Vein endothelial cell (primary cell): ENCODE data around the genes EEF2 and PIAS4.

- CAGE, long polyA plus RNA, result no peak
Observed at GRCh38 chr19:3636539-3636741, 9.8 kb upstream of the CACTIN start.

- CAGE, long polyA plus RNA, result no peak
Observed at GRCh38 chr19:3646482-3646945, 19.9 kb upstream of the CACTIN start.

GRCh38 chr19:3660894-3661358, 34.3 kb upstream of the CACTIN start:
- CAGE, long polyA plus RNA, result no peak

- CAGE, long polyA plus RNA, result no peak
Observed at GRCh38 chr19:3813500-3814154, 27.4 kb upstream of the MATK start.

GRCh38 chr19:3984734-3985752, at the start of gene EEF2:
Gene EEF2, minus strand, starts transcription at chr19:3985463.
- CAGE, long polyA plus RNA, result start-site peak on the minus strand at chr19:3985456-3985464, 891 and 947 reads in 2 replicates

DNA sequence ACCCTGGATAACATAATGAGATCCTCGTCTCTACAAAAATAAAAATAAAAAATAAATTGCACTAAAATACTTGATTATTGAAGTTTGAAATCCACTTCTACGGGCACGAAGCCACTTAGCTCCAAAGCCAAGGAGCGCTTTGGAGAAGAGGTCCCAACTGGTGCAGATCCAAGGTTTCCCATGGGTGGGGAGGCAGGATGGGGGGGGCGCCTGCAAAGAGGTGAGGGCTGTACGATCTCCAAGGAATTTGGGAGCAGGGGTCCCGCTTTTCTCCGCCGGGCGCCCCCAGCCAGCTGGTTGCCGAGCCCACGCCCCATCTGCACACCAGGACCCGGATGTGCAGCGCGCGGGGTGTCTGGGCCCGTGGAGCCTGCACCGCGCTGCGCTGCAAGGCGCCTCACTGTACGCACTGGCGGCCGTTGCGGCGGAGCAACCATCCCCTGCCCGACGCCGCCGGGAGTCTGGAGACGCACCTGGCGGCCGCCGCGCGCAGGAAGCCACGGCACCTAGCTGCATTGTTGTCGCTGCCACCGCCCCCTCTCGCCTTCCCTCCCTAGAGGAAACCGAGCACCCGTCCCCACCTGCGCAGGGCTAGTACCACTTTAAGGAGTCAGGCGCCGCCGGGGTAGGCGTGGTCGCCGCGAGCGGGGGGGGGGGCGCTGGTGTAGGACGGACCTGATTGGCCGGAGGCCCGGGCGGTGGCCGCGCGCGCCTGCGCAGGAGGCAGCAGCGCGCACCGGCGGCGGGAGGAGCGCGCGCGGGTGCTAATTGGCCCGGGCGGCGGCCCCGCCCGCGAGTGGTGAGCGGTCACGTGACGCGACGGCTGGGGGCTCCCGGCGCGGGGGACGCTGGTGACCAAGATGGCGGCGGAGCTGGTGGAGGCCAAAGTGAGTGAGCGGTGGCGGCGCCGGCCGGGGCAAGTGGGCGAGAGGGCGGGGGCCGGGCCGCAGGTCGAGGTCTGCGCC, at the start of gene PIAS4:
Gene PIAS4 (plus strand): TSS at position 836 of the 965 bp plus-strand sequence.
- CAGE, long polyA plus RNA, result no peak

DNA sequence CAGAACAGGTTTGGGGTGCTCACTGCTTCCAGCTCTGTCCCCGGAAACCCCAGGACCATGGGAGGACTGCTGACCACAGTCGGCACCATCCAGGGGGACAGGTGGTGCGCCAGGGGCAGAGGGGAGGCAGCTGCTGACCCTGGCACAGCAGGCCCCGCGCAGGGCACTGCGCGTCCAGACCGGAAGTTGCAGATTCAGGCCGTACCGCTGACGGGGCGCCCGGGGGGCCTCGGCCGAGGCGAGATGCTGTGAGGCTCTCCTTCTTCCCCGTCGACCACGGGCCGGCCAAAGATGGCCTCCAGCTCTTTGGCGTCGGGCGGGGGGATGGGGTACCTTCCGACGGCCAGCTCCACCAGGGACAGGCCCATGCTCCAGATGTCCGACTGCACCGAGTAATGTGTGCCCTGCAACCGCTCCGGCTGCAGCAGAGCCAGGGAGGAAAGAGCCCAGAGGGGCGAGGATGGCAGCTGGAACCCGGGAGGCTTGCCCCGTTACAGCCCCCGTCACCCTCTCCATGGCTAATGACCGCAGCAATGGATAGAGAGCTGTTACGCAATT, 24.8 kb downstream of the MAP2K2 start:
- CAGE, long polyA plus RNA, result no peak

- CAGE, long polyA plus RNA, result no peak
Observed at GRCh38 chr19:4131019-4131471, 7.1 kb upstream of the MAP2K2 start.

GRCh38 chr19:4156755-4157794, 3.6 kb downstream of the CREB3L3 start:
- CAGE, long polyA plus RNA, result no peak

- CAGE, long polyA plus RNA, result no peak
Observed at GRCh38 chr19:4329146-4330186, 9.2 kb downstream of the STAP2 start.

DNA sequence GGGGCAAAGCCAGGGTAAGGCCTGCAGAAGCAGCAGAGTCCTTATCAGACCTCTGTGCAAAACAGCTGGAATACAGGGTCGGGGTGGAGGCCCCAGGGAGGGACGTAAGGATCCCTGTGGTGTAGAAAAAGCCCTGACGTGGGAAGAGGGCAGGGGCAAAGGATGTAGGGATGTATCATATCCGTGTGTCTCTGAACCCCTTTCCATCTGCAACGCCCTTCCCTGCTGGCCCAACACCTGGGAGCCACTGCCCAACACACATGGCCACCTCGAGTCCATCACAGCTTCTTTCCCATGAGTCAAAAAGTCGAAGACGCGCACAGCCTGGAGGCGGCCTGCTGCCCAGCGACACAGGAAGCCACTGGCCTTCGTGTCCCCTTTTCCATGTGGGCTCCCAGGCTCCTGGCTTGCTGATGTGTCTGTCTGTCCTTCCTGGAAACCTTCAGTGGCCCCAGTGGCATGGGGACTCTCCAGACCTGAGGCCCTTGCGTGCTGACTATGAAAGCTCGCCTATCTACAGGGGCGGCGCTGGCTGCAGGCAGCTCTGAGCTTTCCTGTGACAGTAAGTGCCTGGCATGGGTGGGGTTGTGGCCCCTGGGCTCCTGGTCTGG, 27.8 kb downstream of the SH3GL1 start:
- CAGE, long polyA plus RNA, result no peak

DNA sequence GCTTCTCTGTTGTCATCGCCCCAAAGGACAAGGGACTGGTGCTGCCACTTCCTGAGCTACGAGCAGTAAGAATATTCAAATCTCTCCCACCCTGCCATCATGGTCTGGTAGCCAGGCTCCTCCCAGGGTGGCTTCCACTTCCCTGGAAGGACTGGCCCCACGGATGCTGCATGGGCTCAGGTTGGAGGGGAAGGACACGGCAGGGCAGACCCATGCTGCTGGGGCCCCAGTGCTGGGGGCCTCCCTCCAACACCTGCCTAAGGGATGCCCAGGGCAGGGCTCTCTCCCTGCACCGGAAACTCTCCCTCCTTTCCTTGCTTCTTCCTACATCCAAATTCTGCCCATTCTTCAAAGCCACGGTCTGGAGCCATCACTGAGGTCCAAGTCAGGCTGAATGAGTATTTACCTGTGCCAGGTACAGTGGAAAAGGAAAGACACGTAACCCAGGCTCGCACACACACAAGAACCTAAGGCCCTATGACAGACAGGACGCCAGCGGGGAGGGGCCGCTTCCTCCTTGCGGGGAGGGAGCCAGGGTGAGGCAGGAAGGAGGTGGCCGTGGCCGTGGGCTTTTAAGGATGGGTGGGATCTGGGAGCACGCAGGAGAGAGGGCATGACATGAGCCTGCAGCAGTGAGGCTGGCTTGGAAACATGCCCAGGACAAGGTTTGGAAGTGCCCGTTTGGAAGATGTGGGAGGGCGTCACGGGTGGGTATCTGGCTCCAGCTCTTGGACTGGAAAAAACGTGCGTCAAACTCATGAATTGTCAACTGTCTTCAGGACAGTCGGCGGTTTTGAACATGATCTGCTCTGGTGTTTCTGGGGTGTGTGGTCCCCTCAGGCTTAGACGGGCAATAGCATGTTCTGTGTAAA, 20.2 kb downstream of the SH3GL1 start:
- CAGE, long polyA plus RNA, result no peak

DNA sequence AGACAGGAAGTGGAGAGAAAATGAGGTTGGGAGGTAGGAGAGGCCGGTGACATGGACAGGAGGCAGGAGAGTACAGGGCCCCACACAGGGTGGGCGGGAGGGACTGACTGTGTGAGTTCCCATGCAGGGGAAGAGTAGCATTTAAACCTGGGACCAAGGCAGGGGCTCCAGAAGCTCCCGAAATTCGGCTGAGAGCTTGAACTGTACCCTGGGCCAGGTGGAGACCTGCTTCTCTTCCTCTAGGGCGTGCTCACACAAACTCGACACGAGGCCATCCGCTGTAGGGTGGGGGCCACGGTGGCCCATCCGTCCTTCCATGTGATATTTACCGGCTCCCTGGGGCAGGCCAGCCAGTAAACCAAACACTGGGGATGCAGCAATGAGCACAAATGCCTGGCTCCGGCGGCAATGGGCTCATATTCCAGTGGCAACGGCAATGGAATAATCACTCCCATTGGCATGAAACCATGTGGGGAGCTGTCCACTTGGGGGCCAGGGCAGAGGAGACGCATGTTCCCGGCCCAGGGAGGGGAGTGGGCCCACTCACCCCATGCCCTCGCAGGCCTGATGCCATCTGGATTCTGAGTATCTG, 10.9 kb downstream of the SH3GL1 start:
- CAGE, long polyA plus RNA, result no peak

- CAGE, long polyA plus RNA, result no peak
Observed at GRCh38 chr19:4453234-4454364, 4.0 kb downstream of the UBXN6 start.

GRCh38 chr19:4502343-4502836, 15.9 kb downstream of the PLIN4 start:
- CAGE, long polyA plus RNA, result no peak

- CAGE, long polyA plus RNA, result no peak
Observed at GRCh38 chr19:4722504-4723576, 802 bp downstream of the DPP9 start.

DNA sequence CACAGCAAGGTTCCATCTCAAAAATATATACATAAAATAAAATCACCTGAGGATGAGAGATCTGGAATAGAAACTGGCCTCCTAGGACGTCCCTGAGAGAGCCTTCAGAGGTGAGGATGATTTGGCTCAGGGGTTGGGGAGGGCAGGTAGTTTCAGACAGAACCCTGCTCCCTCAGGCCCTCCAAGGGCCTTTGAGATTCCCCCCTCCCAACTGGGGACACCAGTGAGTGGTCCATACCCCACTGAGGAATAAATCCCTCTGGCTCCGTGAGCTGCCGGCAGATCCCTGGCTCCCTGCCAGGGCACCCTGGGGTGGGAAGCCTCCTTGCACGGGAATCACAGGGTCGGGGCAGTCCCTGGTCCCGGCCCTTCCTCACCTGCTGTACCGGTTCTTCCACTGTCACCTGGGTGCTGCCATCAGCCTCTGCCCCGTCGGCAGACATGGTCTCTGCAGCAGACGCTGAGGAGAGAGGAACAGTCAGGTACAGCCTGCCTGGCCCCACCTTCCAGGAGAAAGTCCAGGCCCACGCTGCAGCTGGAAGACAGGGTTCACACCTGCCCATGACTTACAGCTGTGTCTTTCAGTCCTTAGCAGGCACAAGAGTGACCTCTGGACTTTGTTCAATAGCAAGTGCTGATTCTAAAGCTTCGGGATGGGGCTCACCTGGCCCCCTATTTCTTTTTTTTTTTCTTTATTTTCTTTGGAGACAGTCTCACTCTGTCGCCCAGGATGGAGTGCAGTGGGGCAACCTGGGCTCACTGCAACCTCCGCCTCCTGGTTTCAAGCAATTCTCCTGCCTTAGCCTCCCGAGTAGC, 6.3 kb downstream of the PLIN3 start:
- CAGE, long polyA plus RNA, result no peak

GRCh38 chr19:4911541-4912524, 2.5 kb downstream of the UHRF1 start:
- CAGE, long polyA plus RNA, result no peak

DNA sequence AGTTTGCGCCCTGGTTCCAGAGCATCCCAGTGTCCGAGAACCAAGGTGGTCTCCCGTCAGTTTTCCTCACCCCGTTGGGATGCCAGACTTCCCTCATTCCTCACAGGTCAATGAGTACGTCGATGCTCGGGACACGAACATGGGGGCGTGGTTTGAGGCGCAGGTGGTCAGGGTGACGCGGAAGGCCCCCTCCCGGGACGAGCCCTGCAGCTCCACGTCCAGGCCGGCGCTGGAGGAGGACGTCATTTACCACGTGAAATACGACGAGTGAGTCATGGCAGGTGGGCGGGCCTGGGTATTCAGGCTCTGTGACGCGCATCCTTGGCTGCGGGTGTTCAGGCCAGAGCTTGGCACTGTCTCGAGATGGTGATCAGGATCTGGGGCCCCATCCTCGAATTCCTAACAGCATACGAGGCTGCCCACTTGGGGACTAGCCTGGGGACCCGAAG, 21.3 kb downstream of the UHRF1 start:
- CAGE, long polyA plus RNA, result no peak

DNA sequence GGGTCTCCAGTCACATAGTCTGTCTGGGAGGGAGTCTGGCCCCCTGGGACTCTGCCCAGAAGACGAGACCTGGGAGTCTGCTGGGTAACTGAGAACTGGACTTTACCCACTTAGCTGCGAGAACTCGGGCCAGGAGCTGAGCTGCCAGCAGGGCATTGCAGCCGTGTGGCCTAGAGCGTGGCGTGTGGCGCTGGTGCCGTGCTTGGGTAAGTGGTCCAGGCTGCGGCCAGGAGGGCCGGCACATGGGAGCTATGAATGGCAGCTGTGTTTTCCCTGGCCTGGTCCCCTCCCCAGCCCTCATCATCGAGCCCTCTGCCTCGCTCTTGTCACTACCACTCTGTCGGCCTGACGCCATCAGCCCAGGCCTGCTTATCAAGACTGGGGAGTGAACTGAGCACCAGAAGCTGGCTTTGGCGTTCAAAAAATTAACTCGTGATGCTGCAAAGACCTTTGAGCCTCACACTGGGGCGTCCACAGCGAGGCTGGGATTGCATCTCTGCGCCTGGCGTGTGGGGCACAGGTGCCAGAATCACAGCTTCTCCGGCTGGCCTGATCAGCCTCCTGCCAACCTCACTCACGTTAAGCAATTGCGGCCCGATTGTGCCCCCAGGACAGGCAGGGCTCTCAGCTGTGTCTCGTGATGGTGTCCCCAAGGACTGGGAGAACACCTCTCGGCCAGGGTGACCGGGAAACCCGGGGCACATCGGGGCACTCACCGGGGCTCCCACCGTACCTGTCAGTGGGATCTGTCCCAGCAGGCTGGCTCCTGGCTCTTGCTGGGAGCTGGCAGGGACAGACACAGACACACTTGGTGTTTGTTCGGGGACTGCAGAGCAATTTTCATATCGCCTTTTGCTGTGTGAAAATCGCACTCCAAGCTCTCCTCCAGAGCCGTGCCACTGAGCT, 85.9 kb downstream of the KDM4B start:
- CAGE, long polyA plus RNA, result no peak